Metastatic Pancreatic Carcinoma in the Ovary (tissue), 1 donor: ENCODE measurements around the genes PRRG2 and PRMT1.

DNA sequence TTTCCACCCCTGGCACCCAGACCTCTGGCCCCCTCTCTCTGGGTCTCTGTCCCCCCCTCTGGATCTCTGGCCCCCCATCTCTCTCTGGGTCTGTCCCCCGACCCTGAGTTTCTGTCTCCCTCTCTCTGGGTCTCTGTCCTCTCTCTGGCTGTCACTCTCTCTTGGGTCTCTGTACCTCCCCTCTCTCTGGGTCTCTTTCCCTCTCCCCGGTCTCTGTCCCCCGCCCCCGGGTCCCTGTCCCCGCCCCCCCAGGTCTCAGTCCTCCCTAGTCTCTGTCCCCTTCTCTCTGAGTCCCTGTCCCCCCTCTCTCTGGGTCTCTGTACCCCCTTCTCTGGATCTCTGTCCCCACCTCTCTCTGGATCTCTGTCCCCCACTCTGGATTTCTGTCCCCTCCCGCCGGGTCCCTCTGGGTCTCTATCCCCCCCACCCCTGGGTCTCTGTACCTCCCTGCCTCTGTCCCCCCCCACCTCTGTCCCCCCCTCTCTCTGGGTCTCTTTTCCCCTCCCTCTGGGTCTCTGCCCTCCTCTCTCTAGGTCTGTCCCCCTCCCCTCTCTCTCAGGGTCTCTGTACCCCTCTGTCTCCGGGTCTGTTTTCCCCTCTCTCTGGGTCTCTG lies 2.2 kb upstream of the FTL start:
- PRO-cap: no peak

DNA sequence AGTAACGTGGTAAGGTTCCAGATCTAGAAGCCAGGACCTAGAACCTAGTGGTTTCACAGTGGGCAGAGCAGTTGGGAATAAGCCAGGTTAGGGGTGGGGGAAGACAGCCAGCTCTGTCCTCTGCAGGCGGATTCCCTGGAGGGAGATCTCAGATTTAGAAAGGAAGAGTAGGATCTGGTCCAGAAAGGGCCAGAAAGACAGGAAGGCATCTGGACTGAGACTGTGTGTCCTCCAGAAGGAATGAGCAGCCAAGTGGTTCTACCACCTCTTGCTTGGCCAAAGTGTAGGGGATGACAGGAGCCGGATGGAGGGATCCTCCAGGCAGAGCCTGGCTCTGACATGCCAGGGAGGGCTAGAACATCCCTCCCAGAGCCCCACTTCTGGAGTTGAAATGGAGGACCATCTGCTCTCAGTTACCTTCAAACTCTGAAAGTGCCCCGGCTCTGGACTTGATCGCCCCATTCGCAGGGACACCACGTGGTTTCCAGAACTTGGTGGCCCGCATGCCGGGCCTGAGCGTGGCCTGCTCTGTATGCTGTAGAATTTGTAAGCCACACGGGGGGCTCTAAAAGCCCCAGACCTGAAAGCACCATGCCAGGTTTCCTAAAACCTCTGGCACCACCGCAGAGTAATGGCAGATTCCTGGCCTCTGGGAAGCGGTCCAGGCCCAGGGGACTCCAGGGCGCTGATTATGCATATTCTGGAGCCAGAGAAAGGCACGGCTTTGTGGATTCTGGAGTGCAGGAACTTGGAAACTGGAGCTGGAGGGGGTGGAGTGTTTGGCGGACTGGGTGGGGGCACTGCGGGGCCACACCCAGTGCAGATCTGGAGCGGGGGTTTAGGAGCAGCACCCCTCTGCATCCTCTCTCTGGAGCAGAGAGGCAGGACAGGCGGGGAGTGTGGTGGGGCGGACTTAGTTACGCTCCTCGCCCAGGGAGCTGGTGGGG lies 3.5 kb downstream of the FTL start:
- PRO-cap: no peak

- PRO-cap: no peak
Measured at GRCh38 chr19:48982091-48982983, 10.8 kb downstream of the GYS1 start.

DNA sequence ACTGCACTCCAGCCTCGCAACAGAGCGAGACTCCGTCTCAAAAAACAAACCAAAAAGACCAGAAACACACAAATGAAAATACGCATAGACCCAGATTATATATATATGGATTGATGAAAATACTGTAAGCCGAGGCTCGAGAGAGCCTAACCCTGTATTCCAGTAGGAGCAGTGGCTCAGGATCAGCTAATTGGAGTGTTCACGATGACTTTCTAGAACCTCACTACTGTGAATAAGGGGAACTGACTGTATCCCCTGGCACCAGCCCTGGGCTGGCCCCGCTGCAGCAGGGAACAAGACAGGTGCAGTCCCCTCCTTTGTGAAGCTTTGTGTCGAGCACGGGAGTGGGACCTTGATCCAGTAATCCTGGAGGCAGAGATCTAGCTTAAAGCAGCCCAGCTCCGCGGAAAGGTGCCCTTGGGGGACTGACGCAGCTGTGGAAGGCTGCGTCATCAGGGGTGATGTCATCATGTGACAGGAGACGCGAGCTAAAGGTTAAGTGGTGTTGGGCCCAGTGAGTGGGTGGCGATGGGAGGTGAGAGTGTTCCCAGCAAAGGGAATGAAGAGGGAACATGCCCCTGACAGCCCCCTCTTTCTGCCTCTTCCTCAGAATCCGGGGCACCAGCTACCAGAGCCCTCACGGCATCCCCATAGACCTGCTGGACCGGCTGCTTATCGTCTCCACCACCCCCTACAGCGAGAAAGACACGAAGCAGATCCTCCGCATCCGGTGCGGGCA lies 2.8 kb downstream of the LHB start:
- PRO-cap: no peak

GRCh38 chr19:49158066-49158573 lies 528 bp downstream of the TRPM4 start:
- PRO-cap: no peak

- PRO-cap: no peak
Measured at GRCh38 chr19:49200920-49201579, 43.5 kb downstream of the TRPM4 start.

DNA sequence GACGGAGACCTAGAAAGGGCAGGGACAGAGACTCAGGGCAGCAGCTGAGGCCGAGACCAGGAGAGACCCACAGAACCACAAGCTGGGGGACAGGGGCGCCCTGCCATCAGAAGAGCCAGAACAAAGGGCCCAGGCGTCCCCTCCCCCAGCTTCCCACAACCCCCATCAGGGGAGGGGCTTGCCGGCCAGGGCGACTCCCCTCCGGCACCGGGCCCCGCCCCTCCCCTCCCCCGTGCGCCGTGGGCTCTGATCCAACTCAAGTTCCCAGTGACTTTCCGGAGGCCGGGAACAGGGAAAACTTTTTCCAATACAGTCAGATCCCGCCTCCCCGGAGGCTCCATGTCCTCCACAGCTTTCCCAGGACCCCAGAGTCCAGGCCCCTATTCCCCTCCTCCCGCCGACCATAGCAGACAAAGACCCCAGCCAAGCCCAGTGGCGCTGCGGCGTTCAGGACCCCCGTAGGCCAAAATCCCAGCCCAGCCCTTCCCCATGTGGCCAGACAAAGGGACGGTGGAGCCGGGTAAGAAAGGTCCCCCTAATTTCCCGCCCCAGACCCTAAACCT lies 748 bp downstream of the TEAD2 start:
- PRO-cap: bidirectional peak, plus-strand start at position 270 of the sequence, minus-strand start at position 157 of the sequence

- PRO-cap: no peak
Measured at GRCh38 chr19:49446102-49446516, 4.8 kb upstream of the SLC17A7 start.

DNA sequence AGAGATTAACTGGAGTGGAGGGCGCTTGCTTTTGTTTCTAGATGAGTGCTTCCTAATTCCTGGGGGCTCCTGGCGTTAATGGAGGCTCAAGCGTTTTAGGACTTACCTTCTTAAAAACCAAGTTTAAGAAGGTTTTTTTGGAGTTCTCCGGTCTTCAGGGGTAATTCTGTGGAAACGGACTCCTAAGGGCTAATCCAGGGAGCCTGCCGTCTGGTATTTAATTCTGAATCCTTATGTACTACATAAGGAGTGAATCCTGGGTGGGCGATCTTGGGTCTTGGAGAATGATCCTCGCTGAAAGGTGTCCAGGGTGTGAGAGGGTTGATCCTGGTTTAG lies 329 bp downstream of the RPS11 start:
- PRO-cap: no peak

DNA sequence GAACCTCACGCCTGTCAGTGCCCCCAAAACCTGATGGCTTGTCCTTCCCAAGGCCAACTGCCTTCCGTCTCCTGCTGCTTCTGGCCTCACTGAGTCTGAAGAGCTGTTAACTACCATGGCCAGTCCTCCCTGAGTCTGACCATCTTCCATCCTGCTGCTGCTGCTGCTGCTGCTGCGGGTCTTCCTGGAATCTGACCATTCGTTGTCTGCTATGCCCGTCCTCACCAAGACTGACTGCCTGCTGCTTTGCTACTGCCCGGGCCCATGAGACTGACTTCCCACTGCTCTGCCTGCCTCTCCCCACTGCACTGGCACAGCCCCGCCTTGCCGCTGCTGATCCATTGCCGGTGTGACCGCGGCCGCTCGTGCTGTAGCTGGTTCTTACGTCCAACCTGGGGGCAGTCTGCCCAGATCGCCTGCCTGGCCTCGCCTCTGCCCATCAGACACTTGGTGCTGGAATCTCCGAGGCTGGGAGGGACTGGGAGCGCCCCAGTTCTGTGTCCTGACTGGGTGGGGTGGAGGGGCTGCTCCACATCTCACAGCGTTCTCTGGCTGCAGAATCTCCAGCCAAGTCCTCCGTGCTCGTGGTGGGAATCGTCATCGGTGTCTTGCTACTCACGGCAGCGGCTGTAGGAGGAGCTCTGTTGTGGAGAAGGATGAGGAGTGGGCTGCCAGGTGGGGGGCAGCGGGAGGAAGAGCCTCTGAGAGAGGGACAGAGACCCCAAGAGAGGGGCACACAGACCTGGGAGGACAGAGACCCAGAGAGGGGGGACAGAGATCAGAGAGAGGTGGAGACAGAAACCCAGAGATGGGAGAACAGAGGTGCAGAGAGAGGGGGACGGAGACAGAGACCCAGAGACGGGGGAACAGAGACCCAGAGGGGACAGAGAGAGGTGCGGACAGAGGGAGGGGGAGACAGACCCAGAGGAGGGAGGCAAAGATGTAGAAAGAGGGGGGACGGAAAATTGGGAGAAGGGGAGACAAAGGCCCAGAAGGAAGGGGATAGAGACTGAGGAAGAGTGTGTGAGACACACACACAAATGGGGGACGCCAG lies 2.6 kb upstream of the RCN3 start:
- PRO-cap: no peak

- PRO-cap: no peak
Measured at GRCh38 chr19:49558518-49559084, 21.8 kb downstream of the NOSIP start.

GRCh38 chr19:49580899-49581559 lies at the start of gene PRRG2:
TSS of gene PRRG2 (plus strand) at chr19:49581316.
- PRO-cap: bidirectional peak, plus-strand start at chr19:49581342, minus-strand start at chr19:49581243

DNA sequence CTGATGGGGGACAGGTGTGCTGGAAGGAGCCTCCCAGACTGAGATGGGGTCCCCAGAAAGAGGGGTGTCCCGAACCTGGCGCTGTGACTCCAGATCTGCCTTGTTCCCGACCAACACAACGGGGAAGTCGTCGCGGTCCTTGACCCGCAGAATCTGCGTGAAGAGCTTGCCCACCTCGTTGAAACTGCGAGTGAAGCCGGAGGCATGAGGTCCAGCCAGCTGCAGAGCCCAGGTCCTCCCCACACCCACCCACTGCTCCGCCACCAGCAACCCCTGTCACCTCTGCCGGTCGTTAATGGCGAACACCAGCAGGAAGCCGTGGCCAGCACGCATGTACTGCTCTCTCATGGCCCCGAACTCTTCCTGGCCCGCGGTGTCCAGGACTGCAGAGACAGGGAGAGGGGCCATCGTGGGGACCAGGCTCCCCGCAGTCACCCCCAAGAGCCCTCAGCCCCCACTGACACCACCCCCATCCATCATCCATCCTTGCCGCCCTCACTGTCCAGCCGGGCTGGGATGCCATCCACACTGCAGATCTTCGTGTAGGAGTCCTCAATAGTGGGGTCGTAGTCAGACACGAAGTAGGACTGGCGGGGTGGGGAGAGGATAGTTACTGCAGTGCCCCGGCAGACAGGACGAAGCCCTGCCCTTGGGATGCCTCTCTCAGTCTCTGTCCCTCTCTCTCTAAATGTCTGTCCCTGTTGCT lies 3.2 kb downstream of the RRAS start:
- PRO-cap: no peak

GRCh38 chr19:49650866-49651601 lies 9.0 kb downstream of the SCAF1 start:
- PRO-cap: no peak

DNA sequence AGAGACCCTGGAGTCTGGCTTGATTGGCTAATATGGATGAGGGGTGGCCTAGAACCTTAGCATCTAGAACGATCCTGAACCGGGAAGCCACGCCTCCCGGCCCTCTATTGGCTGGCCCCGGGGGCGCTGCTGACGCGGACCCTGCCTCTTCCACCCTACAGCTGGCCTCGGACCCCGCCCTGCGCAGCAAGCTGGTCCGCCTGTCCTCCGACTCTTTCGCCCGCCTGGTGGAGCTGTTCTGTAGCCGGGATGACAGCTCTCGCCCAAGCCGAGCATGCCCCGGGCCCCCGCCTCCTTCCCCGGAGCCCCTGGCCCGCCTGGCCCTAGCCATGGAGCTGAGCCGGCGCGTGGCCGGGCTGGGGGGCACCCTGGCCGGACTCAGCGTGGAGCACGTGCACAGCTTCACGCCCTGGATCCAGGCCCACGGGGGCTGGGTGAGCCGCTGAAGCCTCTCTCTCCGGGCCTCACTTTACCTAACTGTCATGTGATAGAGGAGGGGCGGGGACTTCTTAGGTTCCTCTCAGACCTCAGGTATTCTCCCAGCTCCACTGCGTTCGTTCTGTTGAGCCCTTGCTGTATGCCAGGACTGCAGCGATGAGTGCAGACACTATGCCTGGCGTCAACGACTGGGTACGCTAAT lies 4.4 kb downstream of the BCL2L12 start:
- PRO-cap: no peak

DNA sequence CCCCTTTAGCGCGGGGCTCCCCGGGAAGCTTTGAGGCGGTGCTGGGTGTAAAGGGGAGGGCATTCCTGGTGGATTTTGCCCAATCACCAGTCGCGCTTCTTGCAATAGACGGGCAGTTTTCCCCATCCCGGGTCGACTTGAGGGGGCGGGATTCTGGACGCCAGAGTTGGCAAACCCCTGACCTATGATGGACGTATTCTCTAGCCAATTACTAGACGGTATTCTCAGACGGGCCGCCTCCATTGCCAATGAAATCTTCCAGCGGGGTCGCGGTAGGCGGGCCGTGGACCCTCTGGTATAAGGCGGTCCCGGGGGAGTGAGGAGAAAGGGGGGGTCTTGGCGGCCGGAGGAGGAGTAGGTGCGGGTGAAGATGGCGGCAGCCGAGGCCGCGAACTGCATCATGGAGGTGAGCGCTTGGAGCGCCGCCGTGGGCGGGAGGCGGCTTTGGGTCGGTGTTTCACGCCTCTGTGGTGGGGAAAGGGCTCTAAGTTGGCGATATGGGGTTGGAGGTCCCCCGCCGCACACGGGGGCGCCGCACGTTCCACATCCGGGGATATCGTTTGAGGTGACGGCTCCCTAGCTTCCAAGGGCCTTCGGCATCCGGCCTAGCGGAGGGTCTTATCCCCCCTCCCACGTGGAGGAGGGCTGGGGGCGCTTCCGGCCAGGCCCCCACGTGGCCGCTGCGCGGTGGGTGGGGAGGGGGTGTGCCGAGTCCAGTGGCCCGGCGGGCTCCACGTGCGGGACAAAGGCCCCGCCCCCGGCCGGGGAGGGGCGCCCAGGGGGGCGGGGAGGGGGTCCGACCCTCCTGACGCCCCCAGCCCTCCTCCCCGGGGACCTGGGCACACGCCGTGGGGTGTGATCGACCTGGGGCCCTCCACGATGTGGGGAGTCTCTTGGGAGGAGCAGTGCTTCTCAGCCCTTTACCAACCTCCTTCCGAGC lies at the start of gene PRMT1:
Gene PRMT1 (plus strand): TSS at position 361 of the 940 bp plus-strand sequence.
- PRO-cap: unidirectional peak, plus-strand start at position 325 of the sequence

- PRO-cap: no peak
Measured at GRCh38 chr19:49690391-49690847, 497 bp upstream of the CPT1C start.

GRCh38 chr19:49758113-49758647 lies 4.9 kb downstream of the TSKS start:
- PRO-cap: no peak

- PRO-cap: no peak
Measured at GRCh38 chr19:49763430-49763673, 246 bp upstream of the TSKS start.

DNA sequence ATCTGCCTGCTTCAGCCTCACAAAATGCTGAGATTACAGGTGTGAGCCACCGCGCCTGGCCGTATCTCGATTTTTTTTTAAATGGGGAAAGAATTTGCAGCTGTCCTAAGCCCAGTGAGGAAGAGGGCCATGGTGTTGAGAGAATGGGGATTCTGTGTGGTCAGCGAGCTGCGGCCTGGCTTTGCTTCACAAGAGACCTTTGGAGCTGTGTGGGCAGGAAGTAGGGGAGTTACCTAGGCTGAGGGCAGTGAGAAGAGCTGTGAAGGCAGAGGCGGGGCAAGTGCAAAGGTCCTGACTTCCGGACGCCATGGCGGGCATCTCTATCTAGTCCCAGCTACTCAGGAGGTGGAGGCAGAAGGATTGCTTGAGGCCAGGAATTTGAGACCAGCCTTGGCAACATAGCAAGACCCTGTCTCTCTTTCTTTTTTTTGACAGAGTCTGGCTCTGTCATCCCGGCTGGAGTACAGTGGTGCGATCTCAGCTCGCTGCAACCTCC lies 4.9 kb downstream of the AP2A1 start:
- PRO-cap: no peak